Measurements from ENCODE around the gene TMEM132C.

DNA sequence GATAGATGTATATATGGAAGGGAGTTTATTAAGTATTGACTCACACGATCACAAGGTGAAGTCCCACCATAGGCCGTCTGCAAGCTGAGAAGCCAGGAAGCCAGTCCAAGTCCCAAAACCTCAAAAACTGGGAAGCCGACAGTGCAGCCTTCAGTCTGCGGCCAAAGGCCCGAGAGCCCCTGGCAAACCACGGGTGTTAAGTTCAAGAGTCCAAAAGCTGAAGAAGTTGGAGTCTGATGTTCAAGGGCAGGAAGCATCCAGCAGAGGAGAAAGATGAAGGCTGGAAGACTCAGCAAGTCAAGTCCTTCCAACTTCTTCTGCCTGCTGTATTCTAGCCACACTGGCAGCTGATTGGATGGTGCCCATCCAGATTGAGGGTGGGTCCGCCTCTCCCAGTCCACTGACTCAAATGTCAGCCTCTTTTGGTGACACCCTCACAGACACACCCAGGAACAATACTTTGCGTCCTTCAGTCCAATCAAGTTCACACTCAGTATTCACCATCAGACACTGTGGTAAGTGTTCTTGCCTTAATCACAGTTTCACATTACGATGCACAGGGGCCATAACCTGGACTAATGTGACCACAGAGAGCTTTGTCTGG is 1084.8 kb upstream of the TMEM132C start:
- PRO-cap, 2 experiments, result no peak in any of the 2 experiments

DNA sequence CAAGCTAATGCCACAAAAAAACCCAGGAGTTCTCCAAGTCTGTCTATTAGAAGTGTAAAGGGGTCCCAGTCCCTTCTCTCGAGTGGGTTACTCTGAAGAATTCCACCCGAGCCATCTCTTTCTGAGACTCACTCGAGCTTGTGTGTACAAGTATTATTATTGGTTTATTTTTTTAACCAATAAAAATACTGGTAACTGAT is 437.5 kb upstream of the TMEM132C start:
- PRO-cap, 2 experiments, result no peak in any of the 2 experiments

DNA sequence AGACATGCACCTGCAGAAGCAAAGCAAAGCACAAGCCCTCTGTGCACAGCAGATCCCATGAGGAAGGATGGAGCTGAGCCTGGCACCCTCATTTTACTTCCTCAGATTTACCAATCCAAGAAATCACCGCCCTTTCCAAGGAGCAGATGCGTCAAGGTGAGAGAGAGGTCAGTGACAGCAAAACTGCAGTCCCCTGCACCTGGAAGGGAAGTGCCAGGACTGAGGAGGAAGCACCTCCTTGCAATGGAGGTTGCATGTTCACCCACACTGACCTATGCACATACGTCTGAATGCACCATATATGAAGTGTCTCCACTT is 191.1 kb upstream of the TMEM132C start:
- PRO-cap, 2 experiments, result no peak in any of the 2 experiments

GRCh38 chr12:128266669-128267487 is at the start of gene TMEM132C:
TMEM132C (plus strand) TSS chr12:128267170.
- PRO-cap, 2 experiments, result peak in 2 of 2 experiments; most common plus-strand start chr12:128267198 (in 2); most common minus-strand start chr12:128267069 (in 1)

DNA sequence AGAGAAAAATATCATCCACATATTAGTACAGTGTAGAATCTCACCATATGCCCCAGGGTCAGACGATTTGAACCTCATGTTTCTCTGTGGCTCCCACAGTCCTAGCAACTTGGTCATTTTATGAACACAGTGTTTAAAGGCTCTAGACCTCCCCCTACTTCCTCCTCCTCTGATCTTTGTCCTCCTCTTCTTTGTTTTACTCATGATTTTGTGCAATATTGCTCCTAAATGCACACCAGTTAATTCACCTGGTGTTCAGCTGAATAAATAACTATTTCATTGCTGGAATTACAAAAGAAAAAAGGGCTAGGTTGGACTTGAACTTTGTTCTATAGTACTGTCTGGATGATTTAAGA is 18.3 kb downstream of the GLT1D1 start:
- PRO-cap, 2 experiments, result no peak in any of the 2 experiments

DNA sequence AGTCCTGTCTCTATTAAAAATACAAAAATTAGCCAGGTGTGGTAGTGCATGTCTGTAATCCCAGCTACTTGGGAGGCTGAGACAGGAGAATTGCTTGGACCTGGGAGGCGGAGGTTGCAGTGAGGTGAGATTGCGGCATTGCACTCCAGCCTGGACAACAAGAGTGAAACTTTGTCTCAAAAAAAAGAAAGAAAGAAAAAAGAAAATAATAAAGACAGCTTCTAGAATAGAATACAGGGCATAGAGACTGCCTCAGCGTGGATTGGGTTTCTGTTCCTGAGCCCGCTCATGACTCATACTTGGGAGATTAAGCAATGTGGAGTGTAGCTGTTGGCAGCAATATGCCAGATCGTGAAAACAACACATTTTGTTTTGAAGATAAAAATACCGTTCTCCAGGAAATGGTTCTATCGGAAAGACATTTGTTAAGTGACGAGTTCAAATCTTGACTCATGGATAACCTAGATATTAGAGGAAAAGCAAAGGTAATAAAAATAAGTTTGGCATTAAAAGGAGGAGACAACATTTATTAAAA is 67.2 kb downstream of the GLT1D1 start:
- PRO-cap, 2 experiments, result no peak in any of the 2 experiments

GRCh38 chr12:130070064-130070683 is 92.1 kb upstream of the FZD10 start:
- PRO-cap, 2 experiments, result peak in 2 of 2 experiments; most common plus-strand start chr12:130070283 (in 2)

DNA sequence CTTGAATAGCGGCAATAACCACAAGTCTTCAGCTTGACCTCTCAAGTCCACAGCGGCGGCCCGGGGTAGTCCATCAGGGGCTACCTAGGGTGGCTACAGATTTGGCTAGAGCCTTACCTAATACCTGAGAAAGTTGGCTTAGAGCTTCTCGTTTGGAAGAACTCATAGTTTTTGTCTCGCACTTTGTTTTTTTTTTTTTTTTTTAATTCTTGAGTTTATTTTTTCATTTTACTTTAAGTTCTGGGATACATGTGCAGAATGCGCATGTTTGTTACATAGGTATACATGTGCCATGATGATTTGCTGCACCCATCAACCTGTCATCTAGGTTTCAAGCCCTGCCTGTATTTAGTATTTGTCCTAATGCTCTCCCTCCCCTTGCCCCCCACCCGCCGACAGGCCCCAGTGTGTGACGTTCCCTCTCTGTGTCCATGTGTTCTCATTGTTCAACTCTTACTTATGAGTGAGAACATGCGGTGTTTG is 48.7 kb downstream of the FZD10 start:
- PRO-cap, 2 experiments, result no peak in any of the 2 experiments

GRCh38 chr12:130254571-130254927 is 83.1 kb upstream of the PIWIL1 start:
- PRO-cap, 2 experiments, result no peak in any of the 2 experiments

DNA sequence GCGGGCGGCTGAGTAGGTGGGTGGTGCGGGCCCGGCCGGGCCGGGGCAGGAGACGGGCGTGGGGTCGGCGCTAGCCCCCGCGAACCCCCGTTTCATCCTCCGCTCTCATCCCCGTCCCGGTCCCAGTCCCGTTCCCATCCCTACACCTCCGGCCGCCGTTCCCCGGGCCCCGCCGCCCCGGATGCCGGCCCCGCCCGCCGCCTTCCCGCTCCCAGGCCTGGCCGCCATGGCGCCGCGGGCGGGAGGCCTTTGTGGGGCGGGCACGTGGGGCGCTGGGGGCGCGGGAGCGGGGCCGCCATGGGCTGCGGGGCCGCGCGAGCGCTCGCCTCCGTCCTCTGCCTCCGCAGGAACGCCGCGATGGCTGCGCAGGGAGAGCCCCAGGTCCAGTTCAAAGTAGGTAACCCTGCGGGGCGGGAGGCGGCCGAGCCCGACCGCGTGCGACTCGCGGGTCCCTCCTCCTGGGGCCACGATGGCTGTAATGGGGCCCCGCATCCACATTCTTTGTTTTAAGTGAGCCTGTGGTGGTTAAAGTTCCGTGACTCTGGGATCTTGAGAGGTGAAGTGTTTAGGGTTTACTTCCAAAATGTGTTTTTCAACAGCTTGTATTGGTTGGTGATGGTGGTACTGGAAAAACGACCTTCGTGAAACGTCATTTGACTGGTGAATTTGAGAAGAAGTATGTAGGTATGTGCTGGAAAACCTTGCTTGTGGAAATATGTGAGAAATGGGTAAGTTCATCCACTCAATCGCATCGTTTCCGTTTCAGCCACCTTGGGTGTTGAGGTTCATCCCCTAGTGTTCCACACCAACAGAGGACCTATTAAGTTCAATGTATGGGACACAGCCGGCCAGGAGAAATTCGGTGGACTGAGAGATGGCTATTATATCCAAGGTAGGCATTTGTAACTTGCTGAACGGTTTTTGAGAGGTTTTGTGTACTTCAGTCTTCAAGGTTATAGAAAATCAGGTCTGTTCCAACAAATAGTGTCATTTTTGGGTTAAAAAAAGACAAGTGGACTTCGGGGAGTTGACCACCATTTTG is 692 bp downstream of the RAN start:
- PRO-cap, 2 experiments, result no peak in any of the 2 experiments

- PRO-cap, 2 experiments, result no peak in any of the 2 experiments
These were observed 4.3 kb downstream of the RAN start for GRCh38 chr12:130875707-130876996.

DNA sequence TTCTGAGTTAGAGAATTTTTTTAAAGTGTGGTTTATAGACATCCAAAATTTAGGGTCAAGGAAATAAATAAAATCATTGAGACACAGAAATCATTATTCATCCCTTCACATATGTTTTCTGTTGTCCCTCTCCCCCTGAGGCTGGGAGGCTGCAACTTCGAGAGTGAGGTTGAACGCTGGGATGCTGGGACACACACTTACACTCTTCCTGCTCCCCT is 21.5 kb upstream of the ADGRD1 start:
- PRO-cap, 2 experiments, result no peak in any of the 2 experiments

DNA sequence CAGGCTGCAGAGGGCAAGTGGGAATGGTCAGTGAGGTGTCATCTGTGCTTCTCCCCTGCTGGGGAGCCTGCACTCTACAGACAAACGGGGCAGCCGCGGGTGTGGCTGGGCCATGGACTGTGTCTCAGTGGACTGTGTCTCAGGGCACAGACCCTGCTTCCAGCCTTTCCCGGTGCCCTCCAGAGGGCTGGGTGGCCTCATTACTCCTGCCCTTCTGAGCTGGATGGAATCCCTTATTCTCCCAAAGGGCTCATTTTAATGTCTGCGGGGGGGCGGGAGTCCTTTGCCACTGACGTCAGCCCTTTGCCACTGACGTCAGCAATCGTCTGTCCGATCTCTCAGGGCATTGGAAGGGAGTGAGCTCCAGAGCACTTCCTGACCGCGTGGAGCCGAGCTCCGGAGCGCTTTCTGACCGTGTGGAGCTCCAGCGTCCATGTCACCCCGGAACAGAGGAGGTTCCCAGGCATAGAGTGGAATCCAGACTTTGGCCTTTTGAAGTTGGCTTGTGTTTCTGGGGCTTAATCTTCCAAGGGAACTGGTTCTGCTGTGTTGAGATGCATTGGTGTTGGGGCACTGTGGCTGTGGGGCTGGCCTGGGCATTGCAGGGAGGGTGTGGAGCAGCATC is 72.5 kb downstream of the ADGRD1 start:
- PRO-cap, 2 experiments, result no peak in any of the 2 experiments

DNA sequence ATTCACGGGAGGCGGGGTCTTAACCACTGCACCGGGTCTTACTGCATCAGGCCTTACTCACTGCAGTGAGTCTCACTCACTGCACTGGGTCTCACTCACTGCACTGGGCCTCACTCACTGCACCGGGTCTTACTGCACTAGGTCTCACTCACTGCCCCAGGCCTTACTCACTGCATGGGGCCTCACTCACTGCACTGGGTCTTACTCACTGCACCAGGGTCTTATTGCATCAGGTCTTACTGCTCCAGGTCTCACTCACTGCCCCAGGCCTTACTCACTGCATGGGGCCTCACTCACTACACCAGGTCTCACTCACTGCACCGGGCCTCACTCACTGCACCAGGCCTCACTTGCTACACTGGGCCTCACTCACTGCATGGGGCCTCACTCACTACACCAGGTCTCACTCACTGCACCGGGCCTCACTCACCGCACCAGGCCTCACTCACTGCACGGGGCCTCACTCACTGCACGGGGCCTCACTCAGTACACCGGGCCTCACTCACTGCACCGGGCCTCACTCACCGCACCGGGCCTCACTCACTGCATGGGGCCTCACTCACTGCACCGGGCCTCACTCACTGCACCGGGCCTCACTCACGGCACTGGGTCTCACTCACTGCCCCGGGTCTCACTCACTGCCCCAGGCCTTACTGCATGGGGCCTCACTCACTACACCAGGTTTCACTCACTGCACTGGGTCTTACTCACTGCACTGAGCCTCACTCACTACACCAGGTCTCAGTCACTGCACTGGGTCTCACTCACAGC is 82.7 kb downstream of the ADGRD1 start:
- PRO-cap, 2 experiments, result no peak in any of the 2 experiments

- PRO-cap, 2 experiments, result no peak in any of the 2 experiments
These were observed 131.5 kb downstream of the ADGRD1 start for GRCh38 chr12:131085129-131085700.

GRCh38 chr12:131104317-131105067 is 150.8 kb downstream of the ADGRD1 start:
- PRO-cap, 2 experiments, result no peak in any of the 2 experiments

DNA sequence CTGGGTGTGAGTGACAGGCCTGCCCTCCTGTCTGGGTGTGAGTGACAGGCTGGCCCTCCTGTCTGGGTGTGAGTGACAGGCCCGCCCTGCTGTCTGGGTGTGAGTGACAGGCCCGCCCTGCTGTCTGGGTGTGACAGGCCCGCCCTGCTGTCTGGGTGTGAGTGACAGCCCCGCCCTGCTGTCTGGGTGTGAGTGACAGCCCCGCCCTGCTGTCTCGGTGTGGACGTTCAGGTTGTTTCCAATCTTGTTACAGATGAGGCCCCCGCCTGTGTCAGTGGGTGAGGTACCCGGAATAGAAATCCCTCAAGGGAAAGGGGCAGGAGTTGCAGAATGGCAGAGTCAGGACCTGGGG is 175.6 kb downstream of the ADGRD1 start:
- PRO-cap, 2 experiments, result no peak in any of the 2 experiments

DNA sequence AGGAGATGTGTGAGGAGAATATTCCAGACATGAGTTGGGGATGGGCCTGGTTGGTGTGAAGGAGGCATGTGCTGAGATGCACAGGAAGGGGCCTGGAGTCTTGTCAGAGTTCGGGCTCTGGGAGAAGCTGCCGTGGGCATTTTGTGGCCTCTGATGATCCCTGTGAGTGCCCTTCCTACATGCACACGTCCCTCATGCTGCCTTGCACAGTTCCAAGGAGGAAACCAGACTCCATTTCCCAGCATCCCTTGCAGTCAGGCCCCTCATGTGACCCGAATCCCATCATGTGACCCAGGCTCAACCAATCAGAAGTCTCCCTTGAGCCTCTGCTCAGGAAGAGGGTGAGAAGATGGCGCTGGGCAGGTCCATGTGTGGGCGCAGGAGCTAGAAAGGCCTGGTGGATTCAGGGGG is 240.3 kb downstream of the ADGRD1 start:
- PRO-cap, 2 experiments, result no peak in any of the 2 experiments

DNA sequence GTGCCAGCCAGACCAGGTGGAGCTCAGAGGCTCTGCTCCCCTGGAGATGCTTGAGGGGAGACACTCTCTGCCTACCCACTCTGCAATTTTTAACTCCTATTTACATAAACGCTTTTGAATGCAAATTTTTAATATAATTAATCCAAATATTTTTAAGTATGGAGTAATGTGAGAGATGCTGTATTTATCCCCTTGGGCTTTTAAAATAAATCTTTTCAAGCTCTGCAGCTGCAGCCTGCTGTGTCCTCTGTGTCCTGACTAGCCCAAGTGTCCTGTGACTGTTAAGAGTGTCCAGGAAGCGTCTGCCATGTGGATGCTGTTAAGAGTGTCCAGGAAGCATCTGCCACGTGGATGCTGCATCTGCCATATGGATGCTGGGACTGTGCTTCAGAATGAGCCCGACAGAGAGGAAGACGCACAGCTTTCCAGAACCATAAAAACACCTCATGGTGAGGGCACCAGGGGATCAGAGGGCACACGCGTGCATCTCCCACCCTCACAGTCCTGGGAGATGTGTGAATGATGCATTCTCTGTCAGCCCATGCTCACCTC is 307.2 kb downstream of the ADGRD1 start:
- PRO-cap, 2 experiments, result no peak in any of the 2 experiments

GRCh38 chr12:131434354-131435220 is 276.3 kb upstream of the SFSWAP start:
- PRO-cap, 2 experiments, result no peak in any of the 2 experiments

All from right ventricle myocardium (tissue), 1 donor.